Measurements from ENCODE around the gene ADIRF.

DNA sequence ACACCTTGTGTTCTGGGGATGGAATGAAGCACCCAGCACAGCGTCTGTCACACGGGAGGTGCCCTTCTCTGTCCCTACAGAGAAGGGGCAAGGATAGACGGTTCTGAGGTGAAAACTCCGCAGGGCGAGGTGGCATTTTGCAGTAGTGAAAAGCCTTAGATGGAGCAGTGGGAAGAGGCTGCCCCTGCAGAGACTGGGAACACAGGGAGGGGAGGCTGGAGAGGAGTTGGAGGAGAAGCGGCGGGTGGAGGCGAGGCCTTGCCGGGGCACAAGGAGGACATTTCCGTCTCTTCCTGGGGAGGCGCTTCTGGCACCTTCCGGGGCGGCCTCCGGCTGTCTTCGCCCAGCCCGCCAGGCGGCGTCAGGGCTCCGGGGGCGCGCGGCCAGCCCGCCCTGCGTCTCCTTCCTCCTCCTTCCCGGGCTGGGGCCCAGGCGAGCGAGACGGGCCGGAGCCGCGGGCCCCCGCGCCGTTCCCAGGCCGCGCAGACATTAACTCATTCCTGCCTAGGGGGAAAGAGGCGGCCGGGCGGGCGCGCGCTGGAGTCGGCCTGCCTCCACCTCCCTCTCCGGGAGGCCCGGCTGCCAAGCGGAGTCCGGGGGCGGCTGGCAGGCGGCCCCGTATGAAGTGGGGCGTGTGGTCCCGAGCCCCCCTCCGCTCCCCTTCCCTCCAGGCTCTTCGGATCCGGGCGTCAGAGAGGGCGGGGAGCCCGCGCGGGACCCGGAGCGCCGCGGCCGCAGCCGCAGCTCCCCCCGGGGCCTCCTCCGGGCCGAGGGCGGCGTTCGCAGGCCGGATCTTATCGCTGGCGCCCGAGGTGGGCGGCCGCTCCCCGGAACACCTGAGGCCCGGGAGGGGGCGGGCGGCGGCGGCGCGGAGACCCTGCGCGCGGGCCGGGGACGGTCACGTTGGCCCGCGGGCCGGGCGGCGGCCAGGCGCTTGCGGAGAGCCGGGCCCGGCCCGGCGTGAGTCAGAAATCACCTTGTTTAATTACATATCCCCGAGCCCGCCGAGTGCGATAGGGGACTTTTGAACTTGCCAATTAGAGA, 42.9 kb downstream of the LDB3 start:
- PRO-cap = bidirectional peak, plus-strand start at position 413 of the sequence, minus-strand start at position 283 of the sequence; bidirectional peak, plus-strand start at position 692 of the sequence, minus-strand start at position 769 of the sequence

- PRO-cap = no peak
Measured at GRCh38 chr10:86711955-86712419, 43.7 kb downstream of the LDB3 start.

GRCh38 chr10:86755367-86756383, 744 bp upstream of the BMPR1A start:
- PRO-cap = unidirectional peak, plus-strand start at chr10:86755811; bidirectional peak, plus-strand start at chr10:86755880, minus-strand start at chr10:86755857

DNA sequence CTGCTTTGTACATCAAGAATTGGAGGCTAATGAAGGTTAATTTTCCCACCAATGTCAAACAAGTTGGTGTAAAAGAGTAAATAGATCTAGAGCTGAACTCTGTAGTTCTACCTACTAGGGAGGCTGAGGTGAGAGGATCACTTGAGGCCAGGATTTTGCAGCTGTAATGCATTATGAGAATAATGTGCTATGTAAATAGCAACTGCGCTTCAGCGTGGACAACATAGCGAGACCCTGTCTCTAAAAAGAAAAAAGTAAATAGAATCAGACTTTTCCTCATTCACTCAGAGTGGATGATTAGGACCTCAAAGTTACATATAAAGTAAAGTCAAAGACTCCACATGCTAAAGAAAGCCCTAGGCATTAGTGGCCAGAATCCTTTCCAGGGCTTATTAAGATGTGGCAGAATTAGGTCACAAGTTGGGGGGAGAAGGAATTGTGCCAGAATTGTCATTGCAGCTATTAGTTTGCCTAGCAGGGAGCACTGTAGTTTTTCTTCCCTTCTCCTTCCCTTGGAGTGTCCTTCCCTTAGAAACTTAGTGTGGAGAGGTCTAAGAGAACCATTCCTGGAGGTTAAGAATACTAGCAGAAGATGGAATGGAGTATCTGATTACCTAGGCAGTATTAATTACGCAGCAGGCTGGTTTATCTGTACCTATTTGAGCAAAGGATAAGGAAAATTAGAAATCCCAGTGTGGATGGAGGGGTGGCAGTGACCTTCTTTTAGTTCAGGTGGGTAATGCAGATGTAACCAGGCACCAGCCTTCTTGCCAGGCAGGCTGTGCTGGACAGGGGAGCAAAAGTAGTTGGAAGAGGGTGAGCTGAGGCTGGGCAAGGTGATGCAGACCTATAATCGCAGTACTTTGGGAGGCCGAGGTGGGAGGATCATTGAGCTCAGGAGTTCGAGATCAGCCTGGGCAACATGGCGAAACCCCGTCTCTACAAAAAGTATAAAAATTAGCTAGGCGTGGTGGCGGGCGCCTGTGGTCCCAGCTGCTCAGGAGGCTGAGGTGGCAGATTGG, 13.1 kb downstream of the BMPR1A start:
- PRO-cap = no peak

DNA sequence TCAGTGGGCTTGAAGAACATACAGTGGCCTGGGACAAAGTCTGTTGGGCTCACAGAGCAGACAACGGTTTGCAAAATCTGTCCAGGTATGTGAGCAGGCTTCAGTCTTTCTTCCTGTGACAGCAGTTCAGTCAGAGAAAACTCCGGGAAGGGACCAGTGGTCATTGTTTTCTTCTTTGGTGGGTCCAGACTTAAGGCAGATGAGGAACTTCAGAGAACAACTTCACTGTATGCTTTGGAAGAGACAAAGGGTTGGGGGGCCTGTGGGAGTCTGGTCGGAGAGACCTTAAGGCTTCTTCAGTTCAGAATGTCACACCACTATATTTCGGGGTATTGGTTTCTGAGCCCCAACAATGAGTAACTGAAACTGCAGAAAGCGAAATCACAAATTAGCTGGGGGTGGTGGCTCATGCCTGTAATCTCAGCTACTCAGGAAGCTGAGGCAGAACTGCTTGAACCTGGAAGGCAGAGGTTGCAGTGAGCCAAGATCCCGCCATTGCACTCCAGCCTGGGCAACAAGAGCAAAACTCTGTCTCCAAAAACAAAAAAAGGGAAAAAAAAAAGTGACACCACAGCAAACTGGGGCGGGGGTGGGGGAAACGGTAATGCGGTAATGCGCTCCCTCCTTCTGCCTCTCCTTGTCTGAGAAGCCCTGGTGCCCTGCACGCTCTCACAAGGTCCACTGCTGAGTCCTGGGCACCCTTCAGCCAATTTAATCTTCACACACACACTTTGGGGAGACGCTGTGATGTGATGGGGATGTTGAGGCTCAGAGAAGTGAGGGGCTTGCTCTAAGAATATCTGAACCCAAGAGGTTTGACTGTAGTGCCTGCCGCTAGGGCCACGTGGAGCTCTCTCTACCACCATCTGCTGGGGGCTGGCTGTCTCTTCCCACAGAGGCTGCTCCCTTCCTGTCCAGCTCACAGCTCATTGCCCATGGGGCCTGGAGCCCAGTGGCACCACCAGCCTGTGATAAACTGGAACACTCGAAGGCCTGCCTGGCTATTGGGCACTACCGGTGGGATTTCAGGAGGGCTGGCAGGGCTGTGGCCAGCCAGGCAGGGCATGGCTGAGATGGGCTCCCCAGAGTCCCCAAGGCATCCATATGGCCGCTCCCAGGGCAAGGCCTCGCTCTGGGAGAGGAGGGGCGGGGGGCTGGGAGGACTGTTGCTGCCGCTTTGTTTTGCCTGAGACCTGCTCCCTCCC, 2.0 kb upstream of the ADIRF start:
- PRO-cap = no peak

DNA sequence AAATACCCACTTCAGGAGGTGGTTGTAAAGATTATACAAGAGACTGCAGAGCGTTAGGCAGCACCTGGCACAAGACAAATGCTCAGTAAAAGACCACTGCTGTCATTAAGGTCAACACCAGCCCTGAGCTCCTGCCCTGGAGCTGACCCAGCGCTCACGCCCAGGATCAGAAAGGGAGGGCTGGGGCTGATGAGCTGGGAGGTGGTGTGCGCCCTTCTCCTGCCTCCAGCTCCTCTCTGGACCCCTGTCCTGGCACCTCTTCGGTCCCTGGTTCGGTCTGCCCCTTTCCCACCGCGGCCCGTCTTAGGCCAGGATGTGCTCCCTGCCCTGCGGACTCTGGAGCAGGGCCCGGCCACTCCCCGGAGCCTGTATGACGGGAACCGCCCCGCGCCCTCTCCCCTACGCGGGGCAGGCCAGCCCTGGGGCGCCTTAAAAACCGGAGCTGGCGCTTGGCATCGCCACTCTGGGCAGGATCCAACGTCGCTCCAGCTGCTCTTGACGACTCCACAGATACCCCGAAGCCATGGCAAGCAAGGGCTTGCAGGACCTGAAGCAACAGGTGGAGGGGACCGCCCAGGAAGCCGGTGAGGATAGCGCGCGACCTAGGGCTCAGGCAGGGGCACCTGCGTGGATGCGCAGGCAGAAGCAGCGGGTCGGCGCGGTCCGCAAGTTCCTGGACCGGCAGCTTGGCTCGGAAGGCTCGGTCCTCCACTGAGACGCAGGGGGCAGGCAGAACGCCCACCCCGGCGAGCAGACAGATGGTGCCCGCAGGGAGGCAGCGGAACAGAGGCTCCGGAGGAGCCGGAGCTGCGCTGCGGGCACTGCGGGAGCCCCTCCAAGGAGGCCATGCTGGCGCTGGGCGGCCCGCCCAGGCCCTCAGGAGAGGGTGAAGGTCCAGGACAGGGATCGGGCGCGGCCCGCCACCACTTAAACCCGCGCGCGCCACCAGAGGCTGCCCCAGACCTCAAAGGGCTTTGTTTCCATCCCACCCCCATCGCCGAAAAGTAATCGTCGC, at the start of gene ADIRF:
Gene ADIRF (plus strand): TSS at position 461 of the 1,015 bp plus-strand sequence.
- PRO-cap = bidirectional peak, plus-strand start at position 461 of the sequence, minus-strand start at position 338 of the sequence

- PRO-cap = no peak
Measured at GRCh38 chr10:86969037-86969711, 892 bp downstream of the ADIRF start.

DNA sequence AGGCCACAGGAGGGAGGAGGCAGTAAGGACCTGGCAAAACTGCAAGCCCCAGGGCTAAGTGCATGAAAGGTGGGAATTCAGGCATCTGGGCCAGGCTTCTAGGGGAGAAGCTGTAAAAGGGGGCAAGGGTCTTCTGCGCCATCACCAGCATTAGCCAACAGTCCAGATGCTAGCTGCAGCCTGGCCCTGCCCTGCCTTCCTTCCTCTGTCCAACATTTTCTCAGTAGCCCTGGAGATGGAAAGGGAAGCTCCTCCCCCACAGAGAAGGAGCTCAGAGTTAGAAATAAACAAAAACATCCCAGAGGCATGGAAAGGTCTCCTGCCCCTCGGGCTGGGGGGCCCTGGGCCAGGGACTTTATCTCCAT, 1.4 kb downstream of the ADIRF start:
- PRO-cap = unidirectional peak, minus-strand start at position 207 of the sequence

GRCh38 chr10:87060686-87061081, 34.0 kb downstream of the GLUD1 start:
- PRO-cap = no peak

- PRO-cap = no peak
Measured at GRCh38 chr10:87065939-87066667, 28.5 kb downstream of the GLUD1 start.

DNA sequence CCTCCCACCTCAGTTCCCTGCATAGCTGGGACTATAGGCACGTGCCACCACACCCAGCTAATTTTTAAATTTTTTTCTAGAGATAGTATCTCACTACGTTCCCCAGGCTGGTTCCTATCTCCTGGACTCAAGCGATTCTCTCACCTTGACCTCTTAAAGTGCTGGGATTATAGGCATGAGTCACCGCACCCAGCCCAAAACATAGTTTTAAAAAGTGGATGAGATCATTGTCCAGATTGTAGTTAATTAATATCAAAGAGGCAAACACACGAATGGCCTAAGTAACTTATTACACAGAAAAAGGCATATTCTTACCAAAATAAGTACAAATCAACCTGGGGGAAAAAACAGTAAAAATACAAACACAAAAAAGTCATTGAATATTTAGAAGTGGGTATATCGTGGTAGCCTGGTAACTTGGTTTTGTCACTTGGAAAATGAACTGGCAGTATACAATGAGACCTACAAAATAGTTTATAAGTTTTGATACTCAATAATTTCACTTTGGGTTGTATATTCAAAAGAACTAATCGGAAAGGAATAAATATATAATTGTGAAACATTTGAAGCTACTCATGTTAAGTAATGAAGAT, 41.9 kb downstream of the PAPSS2 start:
- PRO-cap = no peak

GRCh38 chr10:87721843-87722188, 62.1 kb downstream of the PAPSS2 start:
- PRO-cap = no peak

GRCh38 chr10:87864039-87865174, 982 bp downstream of the PTEN start:
- PRO-cap = no peak

DNA sequence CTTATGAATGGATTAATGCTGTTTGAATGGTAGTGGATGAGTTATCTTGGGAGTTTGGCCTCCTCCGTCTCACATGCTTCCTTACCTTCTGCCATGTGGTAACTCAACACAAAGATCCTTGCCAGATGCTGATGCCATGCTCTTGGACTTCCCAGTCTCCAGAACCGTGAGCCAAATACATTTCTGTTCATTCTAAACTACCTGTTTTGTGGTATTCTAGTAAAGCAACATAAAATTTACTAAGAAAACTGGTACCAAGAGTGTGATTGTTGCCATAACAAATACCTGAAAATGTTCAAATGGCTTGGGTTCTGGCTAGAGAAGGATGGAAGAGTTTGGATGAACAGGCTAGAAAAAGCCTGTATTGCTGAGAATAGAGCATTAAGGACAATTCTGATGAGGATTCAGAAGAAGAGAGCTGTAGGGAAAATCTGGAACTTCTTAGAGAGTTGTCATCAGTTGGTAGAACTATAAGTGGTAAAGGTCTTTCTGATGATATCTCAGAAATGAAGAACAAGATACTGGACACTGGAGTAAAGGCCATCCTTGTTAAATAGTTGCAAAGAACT, 23.4 kb downstream of the PTEN start:
- PRO-cap = no peak

DNA sequence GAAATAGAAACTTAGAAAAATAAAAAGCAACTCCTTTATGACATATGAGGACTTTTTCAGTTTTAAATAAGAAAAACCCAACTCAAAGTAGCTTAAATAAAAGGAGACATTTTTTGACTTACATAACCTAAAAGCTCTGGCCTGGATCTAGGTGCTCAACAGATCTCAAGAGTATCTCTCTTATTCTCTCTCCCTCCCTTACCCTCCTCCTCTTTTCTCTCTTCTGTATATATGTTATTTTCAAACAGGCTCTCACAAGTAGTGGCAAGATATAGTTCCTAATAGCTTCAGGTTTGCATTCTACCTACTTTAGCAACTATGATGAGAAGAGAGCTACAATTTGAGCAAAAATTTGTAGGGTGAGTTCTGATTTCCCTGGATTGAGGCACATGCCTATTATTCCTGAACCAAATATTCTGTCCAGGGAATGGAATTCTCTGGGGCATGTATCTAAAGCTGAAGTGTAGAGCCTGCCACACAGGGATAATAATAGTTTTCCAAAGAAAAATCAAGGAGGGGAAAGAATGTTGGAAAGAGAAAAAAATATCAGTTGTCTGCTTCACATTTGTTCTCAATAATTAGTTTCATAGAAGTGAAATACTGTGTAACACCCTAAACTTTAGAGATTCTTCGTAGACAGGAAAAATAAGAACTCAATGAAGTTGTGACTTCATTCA, 77.4 kb downstream of the PTEN start:
- PRO-cap = no peak

DNA sequence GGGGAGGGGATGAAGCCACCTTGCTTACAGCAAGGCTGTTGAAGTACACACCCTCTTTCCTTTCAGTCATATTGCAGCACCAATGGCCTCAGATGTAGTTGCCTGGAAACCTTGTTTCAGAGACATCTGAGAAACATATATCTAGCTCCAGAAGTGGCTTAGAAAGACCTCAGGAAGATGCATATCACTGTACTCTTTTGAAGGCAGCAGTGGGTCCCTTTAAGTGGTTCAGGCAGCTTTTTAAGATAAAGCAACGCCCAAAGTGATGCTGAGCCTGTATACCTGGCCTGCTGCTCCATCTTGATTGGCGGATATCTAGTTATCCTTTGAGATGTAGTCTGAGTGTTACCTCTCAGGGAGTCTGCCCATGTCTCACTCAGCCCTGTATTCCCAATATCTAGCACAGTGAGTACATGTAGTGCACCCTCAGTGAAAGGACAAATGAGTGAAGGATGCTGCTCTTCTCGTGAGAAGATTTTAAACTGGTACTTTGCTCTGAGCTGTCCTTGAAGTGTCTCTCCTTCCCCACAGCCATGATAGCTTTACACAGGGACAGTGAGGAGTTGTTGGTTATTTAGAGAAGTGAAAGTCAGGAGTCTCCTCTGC, 201.7 kb downstream of the PTEN start:
- PRO-cap = no peak

DNA sequence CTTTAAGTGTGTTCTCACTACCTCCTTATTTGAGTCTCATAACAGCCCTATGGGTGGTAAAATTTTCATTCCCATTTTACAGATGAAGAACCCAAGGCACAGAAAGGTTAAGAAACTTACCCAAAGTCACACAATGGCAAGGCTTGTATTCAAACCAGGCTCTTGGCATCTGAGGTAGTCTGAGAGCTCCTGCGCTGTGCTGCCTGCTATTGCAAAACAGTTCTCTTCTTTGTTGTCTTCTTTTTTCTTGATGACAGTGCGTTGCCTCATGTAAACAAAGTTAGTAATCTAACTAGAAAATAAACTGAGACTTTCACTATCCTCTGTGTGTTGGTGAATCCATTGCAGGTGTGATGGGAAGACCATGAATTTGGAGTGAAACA, 240.8 kb downstream of the PTEN start:
- PRO-cap = no peak

DNA sequence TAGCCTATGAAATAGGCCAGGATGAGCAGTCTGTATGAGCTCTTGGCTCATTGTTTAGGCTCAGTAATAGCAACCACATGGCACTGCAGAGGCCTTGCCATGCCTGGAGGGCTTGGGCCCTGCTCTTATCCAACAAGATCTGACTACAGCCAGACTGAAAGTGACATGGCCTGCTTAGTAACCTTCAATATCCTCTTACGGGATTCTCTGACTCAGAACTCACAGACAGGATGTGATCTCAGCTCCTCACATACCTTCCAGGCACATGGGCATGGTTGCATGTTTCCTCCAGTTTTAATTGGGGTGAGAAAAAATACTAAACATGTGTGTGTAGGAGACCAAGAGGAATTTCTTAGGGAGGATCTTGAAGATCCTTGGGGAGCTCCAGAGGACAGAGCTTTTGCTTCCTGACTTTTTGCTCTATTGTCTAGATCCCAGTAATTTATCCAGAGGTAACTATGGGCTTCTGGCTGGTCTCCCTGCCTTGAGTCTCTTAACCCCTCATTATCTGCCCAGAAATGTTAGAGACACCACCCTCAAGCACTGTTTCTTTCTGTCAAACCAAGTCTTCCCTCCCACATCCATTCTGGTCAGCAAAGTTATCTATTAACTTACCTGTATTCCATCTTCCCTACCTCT, 289.5 kb downstream of the PTEN start:
- PRO-cap = no peak

- PRO-cap = no peak
Measured at GRCh38 chr10:88499549-88499901, 83.6 kb downstream of the RNLS start.

- PRO-cap = no peak
Measured at GRCh38 chr10:88545249-88545736, 37.8 kb downstream of the RNLS start.